ENCODE measurements around a stretch of chr14.

- RRBS = no CpG with 5 or more reads among the region's 6 CpGs
These were observed 80.0 kb downstream of the ARF6 start for GRCh38 chr14:49972774-49973396.

- RRBS = no CpG with 5 or more reads among the region's 9 CpGs
These were observed 34.0 kb downstream of the VCPKMT start for GRCh38 chr14:50082281-50082767.

DNA sequence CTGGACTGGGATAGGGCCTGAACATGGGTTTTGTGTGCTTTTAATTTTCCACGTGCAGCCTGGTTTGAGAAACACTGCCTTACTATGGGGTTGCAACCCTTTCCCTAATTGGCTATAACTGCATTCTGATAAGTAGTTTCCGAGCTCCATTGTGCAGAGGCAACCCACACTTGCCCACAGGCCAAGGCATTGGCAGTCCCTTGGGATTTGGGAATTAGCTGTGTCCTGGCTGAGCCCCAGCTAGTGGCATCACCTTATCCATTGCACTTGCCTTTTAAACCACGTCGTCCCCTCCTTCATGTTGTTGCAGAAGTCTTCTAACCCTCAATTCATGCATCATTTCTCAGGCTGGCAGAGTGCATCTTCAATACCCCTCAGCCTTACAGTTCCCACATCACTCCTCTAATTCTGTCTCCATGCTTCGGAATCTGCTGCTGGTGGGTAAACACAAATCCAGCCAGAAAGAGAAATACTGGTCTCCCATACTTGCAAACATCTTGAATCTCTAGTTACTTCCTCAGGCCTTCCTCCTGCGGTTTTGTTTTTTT, 10.1 kb downstream of the VCPKMT start:
- RRBS = no CpG with 5 or more reads among the region's 6 CpGs

DNA sequence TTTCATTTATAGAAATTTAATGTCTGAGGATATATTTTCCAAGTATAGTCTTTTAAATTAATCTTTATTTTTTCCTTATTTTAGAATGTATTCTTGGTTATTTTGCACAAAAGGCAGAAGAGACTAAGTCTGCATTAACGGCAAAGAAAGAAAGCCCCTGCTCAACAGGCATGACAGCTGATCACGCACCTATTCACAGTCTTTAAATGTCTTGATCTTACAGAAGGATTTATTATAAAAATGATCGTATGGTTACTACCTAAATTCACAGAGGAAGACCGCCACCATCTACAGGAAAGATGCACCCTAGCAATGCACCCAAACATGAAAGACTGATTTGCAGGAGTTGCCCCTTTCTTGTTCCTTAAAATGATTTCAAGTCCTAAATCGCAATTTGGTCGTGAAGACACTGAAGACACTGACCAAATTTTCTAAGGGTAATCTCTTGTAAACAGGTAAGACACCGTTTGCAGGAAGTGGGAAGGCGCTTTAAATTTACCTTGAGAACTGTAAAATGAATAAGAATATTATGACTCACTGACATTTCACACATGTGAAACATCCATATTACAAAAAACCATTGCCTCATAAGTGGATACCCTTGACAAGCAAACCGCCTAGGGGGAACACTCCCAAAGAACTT, 1.1 kb downstream of the SOS2 start:
- RRBS = no CpG with 5 or more reads among the region's 9 CpGs

DNA sequence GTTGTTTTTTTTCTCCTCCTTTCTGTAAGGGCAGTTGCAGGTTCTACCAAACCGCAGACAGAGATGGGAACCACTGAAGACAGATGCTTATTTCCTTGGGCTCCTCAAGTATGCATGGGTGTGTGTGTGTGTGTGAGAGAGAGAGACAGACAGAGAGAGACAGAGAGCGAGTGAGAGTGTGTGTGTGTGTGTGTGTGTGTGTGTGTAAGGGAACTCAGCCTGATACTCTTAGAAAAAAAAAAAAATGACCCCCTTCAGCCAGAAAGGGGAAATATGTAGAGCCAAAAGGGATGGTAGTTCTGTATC, 42.5 kb downstream of the MAP4K5 start:
- RRBS = no CpG with 5 or more reads among the region's 2 CpGs

- RRBS = no CpG with 5 or more reads among the region's 3 CpGs
These were observed 1.0 kb downstream of the MAP4K5 start for GRCh38 chr14:50531370-50531699.

DNA sequence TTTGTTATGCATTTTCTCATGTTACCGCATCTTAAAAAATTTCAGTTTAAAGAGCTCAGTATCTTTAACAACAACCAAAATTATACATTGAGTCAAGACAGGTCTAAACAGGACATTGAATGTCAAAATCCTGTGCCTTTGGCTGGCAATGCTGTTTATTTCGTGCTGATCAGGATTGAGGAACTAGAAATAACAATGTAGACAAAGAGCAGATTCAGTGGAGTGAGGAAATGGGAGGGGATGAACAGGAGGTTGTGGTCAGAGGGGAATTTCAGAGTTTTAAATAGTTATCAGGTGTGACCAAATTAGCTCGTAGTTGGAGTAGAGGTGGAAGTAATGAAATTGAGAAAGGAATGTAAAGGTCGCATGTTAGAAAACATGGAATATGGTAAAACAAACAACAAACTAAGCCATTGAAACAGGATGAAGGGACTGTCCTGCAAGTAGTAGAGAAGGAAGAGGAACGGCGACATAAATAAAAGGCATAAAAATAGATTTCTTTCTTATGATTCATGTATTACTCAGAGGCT, 9.4 kb upstream of the SAV1 start:
- RRBS = no CpG with 5 or more reads among the region's 6 CpGs

GRCh38 chr14:50737150-50737604, 69.1 kb upstream of the SAV1 start:
- RRBS = no CpG with 5 or more reads among the region's 4 CpGs

GRCh38 chr14:50770633-50771270, 60.2 kb downstream of the NIN start:
- RRBS = no CpG with 5 or more reads among the region's 8 CpGs

DNA sequence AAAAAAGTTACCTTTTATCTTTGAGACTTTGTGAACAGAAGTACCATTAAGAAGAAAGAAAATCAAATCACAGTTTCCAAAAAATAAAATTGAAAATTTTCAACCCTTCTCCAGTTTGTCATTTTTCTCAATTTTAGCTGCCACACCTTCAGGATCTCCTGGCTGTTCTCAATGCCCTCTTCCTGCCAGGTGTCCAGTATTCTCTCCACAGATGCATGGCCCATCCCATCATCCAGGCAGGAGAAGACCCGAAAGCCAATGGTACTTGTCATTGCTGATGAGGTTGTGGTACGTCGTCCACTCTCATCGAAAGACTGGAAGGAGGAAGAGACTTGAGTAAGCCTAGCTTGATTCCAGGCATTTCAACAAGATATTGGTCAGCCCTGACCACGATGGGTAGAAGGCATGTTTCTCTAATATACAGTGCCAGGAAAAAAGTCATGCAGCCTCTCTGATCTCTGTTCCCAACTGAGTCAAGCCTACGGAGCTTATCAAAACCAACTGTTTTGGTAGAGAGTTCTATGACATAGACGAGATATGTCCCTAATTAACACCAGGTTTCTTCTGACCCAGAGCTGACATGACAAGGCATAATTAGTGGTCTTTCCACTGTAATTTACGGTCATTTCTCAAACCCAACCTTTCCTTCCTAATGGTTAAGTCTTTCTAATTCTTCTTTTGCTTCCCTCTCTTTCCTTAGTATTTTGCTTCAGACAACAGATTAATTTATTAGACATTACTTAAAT, 58.6 kb downstream of the NIN start:
- RRBS = no CpG with 5 or more reads among the region's 8 CpGs

- RRBS = no CpG with 5 or more reads among the region's 4 CpGs
These were observed 39.1 kb downstream of the NIN start for GRCh38 chr14:50791806-50792238.

DNA sequence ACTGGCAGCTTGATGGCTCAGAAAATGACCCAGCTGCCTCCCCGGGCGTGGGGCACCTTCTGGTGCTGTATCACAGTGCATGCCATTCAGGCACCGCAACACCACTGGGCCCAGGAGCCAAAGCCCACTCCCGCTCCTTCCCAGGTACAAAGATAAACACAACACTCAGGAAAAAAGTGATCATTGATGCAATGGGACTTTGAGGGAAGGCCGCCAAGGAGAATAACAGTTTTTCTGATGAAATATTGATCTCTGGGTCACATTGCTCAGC, 65.7 kb downstream of the TRIM9 start:
- RRBS = no CpG with 5 or more reads among the region's 5 CpGs

DNA sequence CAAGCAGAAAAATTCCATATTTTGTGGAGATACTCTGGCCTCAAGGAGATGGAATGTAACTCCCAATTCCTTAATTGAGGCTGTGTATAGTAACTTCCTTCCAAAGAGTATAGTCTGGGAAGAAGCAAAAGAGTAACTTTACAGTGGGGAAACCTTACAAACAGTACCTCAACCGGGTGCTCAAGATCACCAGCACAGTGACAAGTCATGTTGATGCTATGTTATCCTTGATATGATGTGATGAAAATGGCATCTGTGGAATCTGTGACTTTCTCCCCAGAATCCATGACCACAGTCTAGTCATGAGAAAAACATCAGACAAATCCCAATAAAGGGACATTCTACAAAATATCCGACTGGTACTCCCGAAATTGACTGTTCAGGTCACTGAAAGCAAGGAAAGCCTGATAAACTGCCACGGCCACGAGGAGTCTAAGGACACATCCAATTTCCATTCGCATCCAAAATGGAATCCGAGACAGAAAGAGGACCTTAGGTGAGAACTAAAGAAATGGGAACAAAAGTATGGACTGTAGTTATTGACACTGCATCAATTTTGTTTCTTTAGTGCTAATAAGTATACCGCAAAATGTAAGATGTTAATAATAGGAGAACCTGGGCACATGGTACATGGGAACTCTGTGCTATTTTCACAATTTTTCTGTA, 97.3 kb upstream of the FRMD6 start:
- RRBS = no CpG with 5 or more reads among the region's 8 CpGs

DNA sequence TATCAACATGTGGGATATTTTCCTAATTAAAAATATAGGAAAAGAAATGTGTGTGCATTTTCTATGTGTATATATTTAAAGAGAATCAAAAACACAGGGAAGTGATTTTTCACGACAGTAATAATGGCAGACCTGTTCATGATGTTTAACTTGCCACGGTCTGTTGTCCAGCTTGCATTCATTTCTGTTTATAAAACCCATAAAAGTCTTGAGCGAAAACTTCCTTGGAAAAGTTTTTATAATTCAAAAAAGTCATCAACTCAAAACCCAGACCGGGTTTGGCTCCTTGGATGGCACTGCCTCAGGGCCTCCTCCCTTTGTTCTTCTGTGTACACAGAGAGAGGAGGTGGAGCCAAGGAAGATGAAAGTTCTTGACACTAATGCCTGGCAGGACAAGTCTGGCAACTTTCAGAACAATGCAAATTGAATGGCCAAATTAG, 86.9 kb upstream of the FRMD6 start:
- RRBS = no CpG with 5 or more reads among the region's 4 CpGs

DNA sequence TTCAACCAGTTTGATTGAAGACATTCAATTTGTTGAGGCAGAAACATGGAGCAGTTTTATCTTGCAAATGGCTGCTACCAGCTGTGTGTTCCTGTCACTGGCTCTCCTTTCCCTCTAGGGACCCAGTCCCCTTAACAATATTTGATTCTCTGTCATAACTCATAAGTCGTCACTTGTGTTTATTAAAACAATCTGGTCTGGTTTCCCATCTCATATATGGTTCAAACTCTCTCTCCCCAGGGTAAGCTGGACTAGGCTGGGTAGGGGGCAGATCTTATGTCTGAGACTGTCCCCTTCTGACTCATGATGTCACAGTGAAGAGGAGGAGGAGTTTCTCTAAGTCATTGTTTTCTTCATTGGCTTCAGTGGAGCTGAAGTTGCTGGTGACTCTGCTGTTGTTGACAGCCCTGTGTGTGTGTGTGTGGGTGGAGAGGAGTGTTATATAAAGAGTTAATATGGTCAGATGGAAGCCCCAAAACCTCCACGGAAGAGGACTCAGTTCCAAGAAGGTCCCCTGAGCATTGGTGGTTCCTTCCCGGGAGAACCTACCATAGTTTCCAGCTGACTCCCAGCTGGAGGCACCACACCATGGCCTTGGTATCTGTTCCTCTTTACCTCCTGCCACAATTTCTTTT, 16.2 kb upstream of the GNG2 start:
- RRBS = no CpG with 5 or more reads among the region's 3 CpGs

GRCh38 chr14:51846565-51847111, 13.8 kb upstream of the GNG2 start:
- RRBS = no CpG with 5 or more reads among the region's 7 CpGs

- RRBS = no CpG with 5 or more reads among the region's 4 CpGs
These were observed 56.7 kb upstream of the RTRAF start for GRCh38 chr14:51932653-51933106.

- RRBS = no CpG with 5 or more reads among the region's 5 CpGs
These were observed 26.0 kb upstream of the RTRAF start for GRCh38 chr14:51963214-51963789.

DNA sequence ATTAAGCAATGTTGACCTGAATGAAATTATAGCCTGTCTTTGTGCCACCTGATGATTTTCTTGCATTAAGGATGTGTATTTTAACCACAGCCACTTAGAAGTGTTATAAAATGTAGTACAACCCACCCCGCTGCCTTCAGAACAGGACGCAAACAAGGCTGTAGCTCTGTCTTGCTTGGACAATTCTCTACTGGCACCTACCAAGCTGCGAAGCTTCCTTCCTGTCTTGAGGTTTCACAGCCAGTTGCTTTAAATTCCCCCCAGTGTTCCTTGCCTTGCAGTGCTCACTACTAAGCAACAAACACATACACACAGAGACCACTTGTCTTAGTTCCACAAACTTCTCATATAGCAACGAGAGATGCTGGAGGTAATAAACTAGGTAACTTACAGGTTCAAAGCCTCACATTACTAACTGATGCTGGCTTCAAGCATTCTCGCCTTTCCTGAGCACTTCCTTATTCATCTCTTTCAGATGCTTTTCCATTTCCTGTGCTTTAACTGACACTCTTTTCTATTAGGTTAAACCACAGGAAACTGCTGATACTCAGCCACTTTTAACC, 91.5 kb upstream of the PTGDR start:
- RRBS = no CpG with 5 or more reads among the region's 5 CpGs